HT1080 (cell line): Measurements from ENCODE around the genes SOD1, MRAP and CFAP298.

DNA sequence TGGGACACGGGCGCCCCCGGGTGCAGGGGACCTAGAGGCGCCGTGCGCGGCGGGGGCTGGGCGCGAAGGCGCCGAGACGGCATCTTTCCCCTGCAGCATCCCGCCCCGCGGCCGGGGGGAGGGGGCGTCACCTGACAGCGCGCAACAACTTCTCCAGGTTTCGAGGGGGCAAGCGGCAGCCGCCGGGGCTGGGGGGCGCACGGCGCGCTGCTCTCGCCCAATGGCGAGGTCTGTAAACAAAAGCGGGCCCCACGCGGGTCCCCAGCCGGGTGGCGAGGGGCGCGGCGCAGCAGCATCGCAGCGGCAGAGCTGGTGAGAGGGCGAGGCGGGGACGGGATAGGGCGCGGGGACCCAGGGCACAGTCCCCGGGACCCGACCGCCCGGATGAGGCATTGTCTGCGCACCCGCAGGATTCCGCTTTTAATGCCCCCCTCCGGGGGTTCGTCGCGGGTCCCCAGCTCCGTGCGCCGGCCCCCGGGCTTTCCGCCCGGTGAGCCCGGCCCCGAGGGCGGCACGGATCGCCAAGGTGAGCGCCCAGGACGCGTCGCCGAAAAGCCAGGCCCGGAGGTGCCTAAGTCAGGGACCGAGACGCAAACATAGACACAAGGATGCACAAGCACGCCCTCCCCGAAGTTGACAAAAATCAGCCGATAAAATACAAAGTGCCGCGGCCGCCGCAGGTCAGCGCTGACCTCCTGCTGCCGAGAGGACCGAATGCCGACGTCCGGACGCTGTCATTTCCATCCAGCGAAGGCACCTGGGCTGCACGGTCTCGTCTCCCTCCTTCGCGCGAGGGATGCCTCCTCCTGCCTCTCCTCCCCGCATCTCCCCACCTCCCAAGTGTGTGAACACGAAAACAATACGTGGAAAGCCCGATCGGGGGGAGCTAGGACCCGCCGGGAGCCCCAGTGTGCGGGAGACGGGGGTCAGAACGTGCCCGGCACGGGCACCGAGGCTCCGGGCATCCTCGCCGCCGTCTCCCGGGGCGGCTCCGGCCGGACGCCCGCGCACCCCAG, 101.3 kb upstream of the SOD1 start:
RAMPAGE:
- cytosol, long total RNA = no peak
- long total RNA = no peak
- nucleus, long total RNA = no peak

DNA sequence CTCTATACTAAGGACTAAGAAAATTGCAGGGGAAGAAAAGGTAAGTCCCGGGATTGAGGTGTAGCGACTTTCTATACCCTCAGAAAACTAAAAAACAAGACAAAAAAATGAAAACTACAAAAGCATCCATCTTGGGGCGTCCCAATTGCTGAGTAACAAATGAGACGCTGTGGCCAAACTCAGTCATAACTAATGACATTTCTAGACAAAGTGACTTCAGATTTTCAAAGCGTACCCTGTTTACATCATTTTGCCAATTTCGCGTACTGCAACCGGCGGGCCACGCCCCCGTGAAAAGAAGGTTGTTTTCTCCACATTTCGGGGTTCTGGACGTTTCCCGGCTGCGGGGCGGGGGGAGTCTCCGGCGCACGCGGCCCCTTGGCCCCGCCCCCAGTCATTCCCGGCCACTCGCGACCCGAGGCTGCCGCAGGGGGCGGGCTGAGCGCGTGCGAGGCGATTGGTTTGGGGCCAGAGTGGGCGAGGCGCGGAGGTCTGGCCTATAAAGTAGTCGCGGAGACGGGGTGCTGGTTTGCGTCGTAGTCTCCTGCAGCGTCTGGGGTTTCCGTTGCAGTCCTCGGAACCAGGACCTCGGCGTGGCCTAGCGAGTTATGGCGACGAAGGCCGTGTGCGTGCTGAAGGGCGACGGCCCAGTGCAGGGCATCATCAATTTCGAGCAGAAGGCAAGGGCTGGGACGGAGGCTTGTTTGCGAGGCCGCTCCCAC, at the start of gene SOD1:
Gene SOD1 (plus strand): TSS at position 532 of the 722 bp plus-strand sequence.
RAMPAGE:
- cytosol, long total RNA = start-site peak on the plus strand centred at position 532 of the sequence, 77 bp wide, 5,729 and 6,207 reads in 2 replicates
- long total RNA = start-site peak on the plus strand centred at position 538 of the sequence, 62 bp wide, 3,010 reads
- nucleus, long total RNA = start-site peak on the plus strand centred at position 550 of the sequence, 49 bp wide, 728 and 159 reads in 2 replicates

RAMPAGE:
- cytosol, long total RNA = no peak
- long total RNA = no peak
- nucleus, long total RNA = no peak
Measured at GRCh38 chr21:31728101-31728726, 3.7 kb downstream of the SCAF4 start.

DNA sequence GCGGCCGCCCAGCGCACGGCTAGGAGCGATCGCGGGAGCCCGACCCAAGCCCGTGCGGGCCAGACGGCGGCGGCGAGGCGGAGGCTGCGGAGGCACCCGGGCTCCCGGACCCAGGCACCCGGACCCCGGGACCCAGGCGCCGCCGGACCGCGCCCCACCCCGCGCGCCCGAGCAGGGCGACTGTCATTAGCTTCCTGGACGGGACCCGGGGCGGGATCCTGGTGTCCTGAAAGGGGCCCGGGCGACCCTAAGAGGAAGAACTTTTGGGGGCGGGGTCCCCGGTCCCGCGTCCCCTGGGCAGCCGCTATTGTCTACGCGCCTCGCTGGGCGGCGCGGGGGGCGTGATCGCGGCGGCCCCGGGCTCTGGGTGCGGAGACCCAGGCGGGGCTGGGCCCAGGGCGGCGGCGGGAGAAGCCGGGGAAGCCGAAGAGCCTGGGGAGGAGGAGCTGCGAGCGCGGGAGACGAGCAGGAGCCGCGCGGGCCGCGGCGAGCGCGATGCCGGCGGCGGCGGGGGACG, 418 bp downstream of the HUNK start:
RAMPAGE:
- cytosol, long total RNA = no peak
- long total RNA = no peak
- nucleus, long total RNA = no peak

GRCh38 chr21:31900319-31901114, 27.7 kb downstream of the HUNK start:
RAMPAGE:
- cytosol, long total RNA = no peak
- long total RNA = no peak
- nucleus, long total RNA = no peak

DNA sequence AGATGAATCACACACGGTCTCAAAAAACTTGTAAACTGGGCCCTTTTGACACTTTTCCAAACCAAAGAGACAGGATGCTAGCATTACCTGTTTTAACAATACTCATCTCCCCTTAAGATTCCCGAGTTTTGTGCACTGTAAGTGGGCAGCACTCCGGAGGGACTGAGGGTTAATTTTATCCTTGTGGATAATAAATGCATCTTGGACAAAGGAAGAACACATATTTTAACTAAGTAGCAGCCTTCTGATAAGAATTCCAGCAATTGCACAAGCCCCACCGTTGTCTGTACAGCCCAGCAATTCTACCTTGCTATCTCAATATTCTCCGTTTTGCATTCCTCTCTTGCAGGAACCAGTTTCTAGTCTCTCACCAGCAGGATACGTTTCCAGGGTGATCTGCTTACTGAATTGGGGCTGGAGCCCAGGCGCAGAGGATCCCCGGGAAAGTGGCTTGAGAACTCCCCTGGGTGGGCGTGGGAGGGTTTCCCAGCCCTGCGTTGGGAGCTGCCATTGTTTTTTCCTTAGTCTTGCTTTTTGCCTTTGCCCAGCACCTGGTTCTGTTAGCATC, 36.2 kb downstream of the HUNK start:
RAMPAGE:
- cytosol, long total RNA = no peak
- long total RNA = no peak
- nucleus, long total RNA = no peak

DNA sequence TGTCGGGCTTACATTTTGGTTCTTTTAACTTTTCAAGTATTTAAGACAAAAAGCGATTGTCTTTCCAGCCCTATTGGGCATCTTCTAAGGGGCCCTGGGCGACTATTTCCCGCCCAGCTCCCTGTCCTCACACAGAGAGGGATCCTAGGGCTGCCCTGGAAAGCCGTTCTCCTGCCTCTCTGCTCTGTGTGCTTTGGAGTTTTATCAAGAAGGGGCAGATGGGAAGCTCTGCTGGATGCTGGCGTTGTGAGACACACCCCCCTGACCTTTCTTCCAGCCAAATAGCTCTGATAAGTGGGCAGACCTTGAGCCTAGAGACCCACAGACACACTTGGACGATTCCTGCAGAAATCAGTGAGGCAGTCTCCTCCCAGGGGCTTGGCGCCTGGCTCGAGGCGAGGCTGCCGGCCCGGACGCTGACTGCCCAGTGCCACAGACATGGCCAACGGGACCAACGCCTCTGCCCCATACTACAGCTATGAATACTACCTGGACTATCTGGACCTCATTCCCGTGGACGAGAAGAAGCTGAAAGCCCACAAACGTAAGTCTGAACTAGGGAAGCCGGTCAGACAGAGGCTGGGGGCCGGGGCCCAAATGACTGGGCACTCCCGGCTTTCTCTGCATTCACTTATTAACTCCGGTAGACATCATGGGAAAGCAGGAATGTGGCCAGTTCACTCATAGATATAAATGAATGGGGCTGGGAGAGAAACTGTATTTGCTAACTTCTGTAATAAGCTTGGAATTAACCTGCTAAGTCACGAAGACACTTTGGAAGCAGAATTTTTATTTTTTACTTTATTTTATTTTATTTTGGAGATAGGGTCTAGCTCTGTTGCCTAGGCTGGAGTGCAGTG, at the start of gene MRAP:
Gene MRAP (plus strand): TSS at position 322 of the 860 bp plus-strand sequence.
RAMPAGE:
- cytosol, long total RNA = no peak
- long total RNA = no peak
- nucleus, long total RNA = no peak

DNA sequence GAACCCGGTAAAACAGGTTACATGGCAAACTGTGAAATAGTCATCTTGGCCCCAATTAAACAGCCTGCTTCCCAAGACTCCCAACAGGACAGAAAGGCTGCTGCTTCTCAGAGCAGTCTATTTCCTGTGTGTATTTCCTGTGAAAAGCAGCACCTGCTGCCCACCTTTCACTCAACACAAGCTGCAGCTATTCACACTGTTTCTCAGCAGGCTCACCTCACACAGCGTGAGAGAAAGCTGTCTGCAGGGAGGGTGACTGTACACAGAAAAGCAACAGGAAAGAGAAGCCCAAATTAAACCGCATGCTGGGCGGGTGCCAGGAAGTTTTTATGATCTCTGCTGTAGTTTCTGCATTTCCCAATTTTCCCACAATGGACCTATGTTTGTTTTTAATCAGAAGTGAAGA, 44.0 kb downstream of the URB1 start:
RAMPAGE:
- cytosol, long total RNA = no peak
- long total RNA = no peak
- nucleus, long total RNA = no peak

DNA sequence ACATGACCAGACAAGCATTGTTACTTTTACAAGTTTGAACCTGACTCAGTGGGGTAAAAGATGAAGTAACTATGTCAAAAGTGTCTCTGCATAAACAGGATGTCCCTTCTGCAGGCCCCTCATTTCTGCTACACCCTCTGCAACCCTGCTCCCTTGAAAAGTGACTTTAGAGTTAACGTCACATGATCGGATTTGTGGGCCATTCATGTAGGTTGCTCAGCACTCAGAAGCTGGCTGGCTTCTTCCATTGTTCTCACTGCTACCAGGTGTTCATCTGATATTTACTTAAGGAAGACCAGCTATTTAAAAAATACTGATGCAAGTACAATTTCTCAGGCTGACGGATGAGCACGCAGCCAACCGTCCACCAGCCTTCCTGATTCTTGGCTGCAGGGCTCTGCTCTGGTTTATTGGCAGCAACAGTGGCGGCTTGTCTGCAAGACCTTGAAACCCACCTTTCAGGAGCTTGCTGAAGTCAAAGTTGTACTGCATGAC, 32.2 kb downstream of the URB1 start:
RAMPAGE:
- cytosol, long total RNA = no peak
- long total RNA = no peak
- nucleus, long total RNA = no peak

RAMPAGE:
- cytosol, long total RNA = no peak
- long total RNA = no peak
- nucleus, long total RNA = no peak
Measured at GRCh38 chr21:32413620-32414189, 1.2 kb downstream of the EVA1C start.

DNA sequence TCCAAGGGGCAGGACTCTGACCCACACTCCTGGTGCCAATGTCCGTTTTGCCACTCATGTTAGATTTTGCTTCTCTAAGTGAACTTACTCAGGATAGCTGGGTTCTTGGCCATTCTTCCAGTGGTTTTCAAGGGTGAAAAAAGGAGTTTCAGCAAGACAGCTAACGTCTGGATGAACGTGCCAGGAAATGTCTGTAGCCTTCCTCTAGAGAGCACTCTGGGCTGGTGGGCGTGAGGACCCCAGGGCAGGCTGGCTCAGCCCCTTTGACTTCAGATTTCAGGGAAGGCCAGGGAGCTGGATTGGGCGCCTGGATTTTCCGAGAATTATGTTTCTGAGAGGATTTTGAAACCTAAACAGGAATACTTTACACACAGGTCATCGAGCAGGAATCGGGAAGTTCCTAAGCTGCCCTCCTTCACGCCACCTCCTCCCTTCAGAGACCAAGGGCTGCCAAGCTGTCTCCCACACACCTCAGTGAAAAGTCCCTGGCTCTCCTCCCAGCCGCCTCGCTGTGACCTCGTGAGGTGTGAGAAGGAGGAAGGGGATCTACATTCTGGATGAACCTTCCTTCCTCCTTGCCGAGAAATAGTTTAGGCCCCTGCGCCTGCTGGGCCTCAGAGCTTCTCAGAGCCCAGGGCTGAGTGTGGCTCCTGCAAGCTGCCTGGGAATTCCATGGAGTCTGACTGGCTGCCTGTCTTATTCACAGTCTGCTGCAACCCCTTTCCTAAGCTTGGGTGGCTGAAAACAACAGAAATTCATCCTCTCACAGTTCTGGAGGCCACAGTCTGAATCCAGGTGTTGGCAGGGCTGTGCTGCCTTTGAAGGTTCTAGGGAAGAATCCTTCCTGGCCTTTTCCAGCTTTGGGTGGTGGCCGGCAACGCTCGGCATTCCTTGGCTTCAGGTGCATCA, 38.6 kb downstream of the EVA1C start:
RAMPAGE:
- cytosol, long total RNA = no peak
- long total RNA = no peak
- nucleus, long total RNA = no peak

RAMPAGE:
- cytosol, long total RNA = no peak
- long total RNA = no peak
- nucleus, long total RNA = no peak
Measured at GRCh38 chr21:32463840-32464346, 51.4 kb downstream of the EVA1C start.

GRCh38 chr21:32514496-32515344, 70.6 kb downstream of the TCP10L start:
RAMPAGE:
- cytosol, long total RNA = no peak
- long total RNA = no peak
- nucleus, long total RNA = no peak

RAMPAGE:
- cytosol, long total RNA = no peak
- long total RNA = no peak
- nucleus, long total RNA = no peak
Measured at GRCh38 chr21:32523786-32524878, 61.2 kb downstream of the TCP10L start.

DNA sequence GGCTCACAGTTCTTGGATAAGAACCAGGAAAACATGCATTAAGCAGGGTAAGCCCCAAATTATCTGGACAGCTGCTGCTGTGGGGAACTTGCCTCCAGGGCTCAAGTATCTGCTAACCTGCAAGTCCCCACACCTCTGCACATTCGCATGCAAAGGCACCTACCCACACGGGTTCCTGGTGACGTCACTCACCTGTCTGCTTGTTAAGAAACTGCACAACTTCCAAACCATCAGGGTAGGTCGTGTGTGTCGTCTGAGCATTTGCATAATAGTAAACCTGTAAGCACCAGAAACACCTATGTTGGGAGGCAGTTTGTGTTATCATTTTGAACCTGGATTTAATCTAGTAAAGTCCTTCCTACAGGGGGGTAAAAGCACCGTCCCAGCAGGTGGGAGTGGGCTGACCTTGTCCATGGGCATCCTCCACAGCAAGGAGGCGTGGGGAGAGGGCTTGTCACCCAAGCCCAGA, 12.2 kb downstream of the TCP10L start:
RAMPAGE:
- cytosol, long total RNA = no peak
- long total RNA = no peak
- nucleus, long total RNA = no peak

GRCh38 chr21:32612093-32613026, at the start of gene CFAP298:
Gene CFAP298, minus strand, starts transcription at chr21:32612377.
RAMPAGE:
- cytosol, long total RNA = start-site peak on the minus strand at chr21:32612353-32612421, 2,544 and 2,790 reads in 2 replicates; start-site peak on the minus strand at chr21:32612555-32612588, 296 and 379 reads in 2 replicates
- long total RNA = start-site peak on the minus strand at chr21:32612346-32612421, 2,016 reads; start-site peak on the minus strand at chr21:32612558-32612588, 203 reads
- nucleus, long total RNA = start-site peak on the minus strand at chr21:32612364-32612427, 792 and 272 reads in 2 replicates; start-site peak on the minus strand at chr21:32612567-32612605, 53 and 40 reads in 2 replicates

RAMPAGE:
- cytosol, long total RNA = no peak
- long total RNA = no peak
- nucleus, long total RNA = no peak
Measured at GRCh38 chr21:32726500-32727035, 1.2 kb downstream of the SYNJ1 start.

DNA sequence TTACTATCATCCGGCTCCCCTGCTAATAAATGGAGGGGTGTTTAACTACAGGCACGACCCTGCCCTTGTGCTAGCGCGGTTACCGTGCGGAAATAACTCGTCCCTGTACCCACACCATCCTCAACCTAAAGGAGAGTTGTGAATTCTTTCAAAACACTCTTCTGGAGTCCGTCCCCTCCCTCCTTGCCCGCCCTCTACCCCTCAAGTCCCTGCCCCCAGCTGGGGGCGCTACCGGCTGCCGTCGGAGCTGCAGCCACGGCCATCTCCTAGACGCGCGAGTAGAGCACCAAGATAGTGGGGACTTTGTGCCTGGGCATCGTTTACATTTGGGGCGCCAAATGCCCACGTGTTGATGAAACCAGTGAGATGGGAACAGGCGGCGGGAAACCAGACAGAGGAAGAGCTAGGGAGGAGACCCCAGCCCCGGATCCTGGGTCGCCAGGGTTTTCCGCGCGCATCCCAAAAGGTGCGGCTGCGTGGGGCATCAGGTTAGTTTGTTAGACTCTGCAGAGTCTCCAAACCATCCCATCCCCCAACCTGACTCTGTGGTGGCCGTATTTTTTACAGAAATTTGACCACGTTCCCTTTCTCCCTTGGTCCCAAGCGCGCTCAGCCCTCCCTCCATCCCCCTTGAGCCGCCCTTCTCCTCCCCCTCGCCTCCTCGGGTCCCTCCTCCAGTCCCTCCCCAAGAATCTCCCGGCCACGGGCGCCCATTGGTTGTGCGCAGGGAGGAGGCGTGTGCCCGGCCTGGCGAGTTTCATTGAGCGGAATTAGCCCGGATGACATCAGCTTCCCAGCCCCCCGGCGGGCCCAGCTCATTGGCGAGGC, 520 bp upstream of the OLIG2 start:
RAMPAGE:
- cytosol, long total RNA = no peak
- long total RNA = no peak
- nucleus, long total RNA = no peak

RAMPAGE:
- cytosol, long total RNA = no peak
- long total RNA = no peak
- nucleus, long total RNA = no peak
Measured at GRCh38 chr21:33288857-33289754, 22.9 kb downstream of the IL10RB start.

DNA sequence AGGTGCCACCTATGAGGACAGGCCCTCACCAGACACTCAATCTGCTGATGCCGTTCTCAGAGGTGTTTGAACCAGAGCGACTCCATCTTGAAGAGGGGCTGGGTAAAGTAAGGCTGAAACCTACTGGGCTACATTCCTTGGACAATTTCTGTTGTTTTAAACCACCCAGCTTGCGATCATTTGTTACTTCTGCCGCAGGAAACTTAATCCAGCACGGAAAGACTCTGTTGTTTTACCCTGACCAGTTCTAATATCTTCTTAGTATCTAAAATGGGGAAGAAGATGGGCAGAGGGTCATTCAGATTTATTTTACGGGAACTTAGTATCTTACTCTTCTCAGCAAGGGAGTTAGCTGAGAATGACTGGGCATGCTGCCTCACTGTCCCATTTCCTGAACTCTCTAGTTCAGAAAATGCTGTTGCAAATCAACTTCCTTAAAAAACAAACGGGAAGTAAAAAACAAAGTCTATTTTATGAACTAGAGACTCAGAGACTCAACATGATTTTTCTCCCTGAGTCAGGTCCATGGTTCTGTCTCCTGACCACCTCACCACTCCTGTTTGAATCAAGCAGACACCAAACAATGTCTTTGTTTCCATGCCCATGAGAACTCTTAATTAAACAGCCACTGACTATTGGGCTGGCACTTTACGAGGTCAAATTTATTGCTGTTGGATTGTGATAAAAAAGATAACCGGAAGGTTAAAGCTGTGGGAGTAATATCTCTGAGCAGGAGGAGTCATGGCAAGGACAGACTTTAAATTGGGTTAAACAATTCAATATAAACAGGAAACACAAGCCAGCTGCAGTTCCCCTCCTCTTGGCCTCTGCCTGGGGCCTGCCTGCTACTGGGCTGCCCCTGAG, 23.8 kb upstream of the IFNAR1 start:
RAMPAGE:
- cytosol, long total RNA = no peak
- long total RNA = no peak
- nucleus, long total RNA = no peak